Bronchial epithelial cell (primary cell): ENCODE measurements around a stretch of chr11.

GRCh38 chr11:27430789-27431473 is 41.7 kb downstream of the LGR4 start:
- RRBS, 2 experiments: no CpG with 5 or more reads among the region's 3 CpGs

DNA sequence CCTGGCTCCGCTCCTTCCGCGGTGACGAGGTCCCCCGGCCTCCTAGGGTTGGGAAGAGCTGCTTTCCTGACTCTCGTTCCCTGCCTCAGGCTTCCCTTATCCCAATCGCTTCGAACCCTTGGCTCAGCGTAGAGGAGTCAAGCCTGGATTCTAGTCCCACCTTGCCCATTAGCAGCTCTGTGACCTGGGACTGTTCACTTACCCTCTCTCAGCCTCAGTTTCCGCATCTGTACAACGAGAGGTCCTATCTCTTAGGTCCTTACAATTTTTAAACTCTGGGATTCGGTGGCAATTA is 312 bp upstream of the LIN7C start:
- RRBS, 2 experiments: no CpG with 5 or more reads among the region's 12 CpGs

DNA sequence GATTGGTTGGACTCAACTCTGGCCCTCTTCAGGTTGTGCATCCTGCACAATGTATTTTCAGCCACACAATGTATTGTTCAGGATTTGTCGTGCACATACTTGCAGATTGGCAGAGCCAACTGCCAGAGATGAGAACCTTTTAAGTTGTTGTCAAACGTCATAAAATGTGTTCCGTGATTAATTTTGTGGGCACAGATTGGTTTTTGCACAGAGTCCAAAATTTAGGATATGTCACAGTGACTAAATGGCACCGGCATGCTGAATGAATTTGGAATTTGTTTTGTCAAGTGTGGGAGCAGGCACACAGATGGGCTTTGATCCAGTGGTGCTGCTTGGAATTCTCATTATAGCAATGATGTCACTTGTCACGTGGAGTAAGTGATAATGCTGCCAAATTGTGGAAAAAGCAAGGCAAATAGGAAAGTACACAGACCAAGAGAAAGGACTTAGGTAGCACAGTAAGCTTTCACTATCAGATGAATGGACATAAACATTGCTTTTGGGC is 7.9 kb upstream of the LIN7C start:
- RRBS, 2 experiments: no CpG with 5 or more reads among the region's 5 CpGs

- RRBS, 2 experiments: no CpG with 5 or more reads among the region's 3 CpGs
These were observed 65.5 kb downstream of the BDNF start for GRCh38 chr11:27634767-27635227.

GRCh38 chr11:27673864-27674368 is 26.3 kb downstream of the BDNF start:
- RRBS, 2 experiments: no CpG with 5 or more reads among the region's 4 CpGs

DNA sequence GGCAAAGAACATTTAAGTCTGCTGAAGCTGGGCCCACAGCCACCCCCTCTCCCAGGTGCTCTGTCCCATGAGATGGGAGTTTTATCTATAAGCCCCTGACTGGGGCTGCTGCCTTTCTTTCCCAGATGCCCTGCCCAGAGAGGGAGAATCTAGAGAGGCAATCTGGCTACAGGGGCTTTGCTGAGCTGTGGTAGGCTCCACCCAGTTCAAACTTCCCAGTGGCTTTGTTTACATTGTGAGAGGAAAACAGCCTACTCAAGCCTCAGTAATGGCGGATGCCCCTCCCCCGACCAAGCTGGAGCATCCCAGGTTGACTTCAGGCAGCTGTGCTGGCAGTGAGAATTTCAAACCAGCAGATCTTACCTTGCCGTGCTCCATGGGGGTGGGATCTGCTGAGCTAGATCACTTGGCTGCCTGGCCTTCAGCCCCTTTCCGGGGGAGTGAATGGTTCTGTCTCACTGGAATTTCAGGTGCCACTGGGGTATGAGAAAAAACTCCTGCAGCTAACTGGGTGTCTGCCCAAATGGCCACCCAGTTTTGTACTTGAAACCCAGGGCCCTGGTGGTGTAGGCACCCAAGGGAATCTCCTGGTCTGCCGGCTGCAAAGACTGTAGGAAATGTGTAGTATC is 12.2 kb downstream of the BDNF start:
- RRBS, 2 experiments: no CpG with 5 or more reads among the region's 5 CpGs

DNA sequence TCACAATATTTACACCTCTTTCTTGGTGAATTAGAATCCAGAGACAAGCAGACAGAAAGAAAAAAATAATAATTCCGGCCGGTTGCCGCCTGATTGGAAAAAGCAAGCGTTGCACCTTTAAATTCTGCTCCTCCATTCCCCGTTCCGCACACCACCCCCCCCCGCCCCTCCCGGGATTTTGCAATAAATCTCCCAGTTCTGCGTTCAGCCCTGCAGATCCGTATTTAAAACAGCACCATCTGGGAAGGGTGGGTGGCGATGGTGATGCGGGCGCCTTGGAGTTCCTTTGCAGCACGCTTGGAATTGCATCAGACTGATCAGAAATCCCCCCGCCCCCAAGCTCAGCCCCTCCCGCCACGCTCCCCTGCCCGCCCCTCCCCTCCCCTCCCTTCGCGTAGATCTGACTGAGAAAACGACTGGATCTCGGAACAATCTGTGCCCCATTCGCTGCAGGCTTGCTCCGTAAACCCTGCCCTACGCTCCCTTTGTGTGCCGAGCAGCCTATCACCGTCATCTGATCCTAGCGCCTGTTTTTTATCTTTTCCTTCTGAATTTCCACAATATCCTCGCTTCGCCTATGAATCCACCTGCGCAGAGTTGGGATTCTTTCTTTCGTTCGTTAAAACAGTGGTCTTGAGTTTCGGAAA is 18.1 kb upstream of the BDNF start:
- RRBS, 2 experiments: 0% methylated on average over 3 of the region's 34 CpGs

DNA sequence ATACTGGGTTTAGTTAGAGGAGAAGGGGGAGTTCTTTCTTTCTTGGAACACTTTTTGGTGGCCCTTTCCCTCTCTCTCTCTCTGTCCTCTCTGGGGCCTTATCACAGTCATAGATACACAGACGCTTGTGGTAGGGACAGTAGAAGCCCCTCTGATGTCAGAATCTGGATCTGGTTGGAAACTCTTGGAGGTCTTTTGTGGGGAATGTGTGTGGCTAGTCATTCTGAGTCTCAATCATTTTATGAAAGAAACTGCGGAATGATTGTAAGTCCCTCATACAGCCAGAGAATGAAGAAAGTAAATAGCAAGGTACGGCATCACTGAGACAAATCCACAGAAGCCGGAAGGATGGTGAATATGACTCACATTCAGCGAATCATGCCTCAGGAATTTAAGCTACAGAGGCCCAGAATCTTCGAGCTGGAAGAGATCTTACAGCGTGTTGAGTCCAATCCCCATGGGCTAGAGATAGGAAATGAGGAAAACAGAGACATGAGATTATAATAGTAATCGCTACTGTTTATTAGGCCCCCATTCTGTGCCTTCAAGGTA is 173.3 kb downstream of the KIF18A start:
- RRBS, 2 experiments: no CpG with 5 or more reads among the region's 8 CpGs

DNA sequence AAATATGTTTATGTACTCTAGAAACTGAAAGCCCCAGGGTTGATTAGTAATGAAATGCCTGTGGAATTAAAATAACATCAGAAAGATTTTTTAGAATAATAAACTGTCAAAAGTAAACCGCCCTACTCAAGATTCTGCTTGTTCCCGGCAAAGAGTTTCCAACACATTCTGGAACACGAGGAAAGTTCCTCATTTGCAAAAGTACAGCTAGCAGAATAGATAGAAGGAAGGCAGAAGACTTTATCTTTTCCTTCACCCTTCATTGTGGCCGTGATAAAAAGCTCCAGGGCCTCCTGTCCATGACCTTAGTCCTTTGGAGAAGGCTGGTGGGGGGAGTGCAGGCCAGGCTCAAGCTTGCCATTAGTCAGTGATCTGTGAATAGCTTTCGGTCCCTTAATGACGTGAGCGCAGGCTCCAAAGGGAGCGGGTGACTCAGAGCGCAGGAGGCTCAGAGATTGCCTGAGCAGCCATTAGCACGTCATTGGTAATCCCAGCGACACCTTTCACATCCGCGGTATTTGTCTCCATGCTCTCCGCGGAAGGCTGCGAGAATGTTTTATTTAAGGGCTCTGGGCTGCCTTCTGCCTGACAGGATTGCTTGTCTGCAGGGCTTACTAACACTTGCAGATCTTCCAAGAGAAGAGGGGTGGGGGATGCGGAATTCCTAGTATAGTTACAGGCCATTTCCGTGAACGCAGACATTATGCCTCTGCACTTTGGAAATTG is 458.4 kb downstream of the METTL15 start:
- RRBS, 2 experiments: no CpG with 5 or more reads among the region's 19 CpGs

DNA sequence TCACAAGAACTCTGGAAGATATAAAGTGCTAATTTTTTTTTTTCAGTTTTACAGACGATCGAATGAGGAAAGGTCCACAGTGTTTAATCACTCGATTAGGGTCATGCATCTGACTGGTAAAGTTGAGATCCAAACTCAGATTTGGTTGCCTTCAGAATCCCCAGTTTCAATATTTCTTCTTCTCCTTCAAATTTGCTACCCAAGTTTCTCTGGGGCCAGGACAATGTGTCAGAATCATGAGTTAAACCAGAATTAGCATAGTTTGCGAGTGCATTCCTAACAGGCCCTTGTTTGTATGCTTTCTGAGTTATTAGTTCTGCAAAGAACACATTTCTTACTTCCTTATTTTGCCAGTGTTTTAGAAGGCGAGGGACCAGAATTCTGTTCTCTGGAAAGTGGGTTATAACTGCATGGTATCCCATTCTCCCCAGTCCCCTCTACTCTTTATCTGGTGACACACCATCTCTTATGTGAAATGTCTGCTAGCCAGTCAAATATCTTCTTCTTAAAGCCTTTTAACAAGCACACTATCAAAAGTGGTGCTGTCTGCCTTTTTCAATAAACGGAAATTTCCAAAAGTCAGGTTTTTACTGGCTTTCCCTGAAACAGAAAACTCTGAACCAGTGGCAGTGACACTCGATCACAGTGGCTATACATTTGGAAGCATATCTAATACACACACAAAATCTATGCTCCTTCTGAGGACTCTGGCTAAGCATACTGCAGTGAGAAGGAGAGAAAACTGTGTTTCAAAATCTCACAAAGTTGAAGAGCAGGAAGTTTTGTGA is 112.1 kb downstream of the ARL14EP start:
- RRBS, 2 experiments: no CpG with 5 or more reads among the region's 7 CpGs

DNA sequence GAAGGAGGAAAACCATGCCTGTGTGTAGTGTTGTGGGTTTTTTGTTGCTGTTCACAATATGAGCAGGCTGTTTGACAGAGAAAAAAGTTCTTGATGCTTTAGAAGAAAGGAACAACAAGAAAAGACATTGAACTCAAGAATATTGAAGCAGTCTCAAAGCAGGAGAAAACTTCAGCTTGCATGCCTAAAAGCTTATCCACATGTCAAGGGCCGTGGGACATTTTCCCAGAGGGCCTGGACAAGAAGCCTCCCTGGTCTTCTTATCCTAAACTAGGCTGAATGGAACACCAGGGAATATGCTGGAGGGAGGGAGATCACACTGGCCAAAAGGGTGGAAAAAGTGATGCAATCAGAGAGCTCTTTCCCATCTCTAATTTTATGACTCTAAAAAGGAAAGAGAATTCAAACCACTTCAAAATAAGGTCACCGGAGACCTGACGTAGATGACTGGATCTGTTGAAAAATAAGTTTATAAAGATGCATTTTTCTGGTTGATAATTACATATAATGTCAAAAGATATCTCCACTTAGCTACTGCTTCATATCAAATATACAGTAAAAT is 107.2 kb downstream of the MPPED2 start:
- RRBS, 2 experiments: no CpG with 5 or more reads among the region's 3 CpGs

DNA sequence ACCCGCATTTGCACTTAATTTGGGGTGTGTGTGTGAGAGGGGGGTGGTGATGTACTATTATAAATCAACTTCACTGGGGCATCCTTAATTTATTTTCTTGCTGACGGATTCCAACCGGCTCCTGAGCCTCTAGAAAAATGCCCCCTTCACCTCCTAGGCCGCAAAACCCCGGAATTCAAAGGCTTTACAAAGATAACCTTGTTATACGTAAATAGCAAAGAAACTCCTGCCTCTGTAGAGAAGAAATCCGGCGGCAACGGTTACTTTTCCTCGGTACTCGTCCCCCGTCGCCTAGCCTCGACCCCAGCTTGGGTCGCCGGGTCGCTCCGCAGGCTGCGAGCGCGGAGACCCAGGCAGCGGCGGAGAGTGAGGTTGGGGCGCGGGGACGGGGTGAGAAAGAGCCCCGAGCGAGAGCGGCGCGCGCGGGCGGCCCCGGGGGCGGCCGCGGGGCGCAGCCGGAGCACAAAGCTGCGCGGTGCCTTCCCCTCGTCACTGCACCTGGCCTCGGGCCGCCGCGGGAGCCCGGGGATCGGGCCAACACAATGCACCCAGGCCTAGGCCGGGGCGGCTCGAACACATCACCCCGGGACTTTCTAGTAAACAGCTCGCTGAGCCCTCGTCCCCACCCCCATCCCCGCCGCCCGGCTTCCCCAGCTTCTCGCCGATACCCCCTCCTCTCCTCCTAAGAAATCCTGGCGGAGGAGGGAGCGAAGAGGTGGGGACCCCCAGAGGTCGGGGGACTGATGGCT is 1.0 kb downstream of the MPPED2 start:
- RRBS, 2 experiments: 2% methylated on average over 29 to 33 of the region's 63 CpGs

DNA sequence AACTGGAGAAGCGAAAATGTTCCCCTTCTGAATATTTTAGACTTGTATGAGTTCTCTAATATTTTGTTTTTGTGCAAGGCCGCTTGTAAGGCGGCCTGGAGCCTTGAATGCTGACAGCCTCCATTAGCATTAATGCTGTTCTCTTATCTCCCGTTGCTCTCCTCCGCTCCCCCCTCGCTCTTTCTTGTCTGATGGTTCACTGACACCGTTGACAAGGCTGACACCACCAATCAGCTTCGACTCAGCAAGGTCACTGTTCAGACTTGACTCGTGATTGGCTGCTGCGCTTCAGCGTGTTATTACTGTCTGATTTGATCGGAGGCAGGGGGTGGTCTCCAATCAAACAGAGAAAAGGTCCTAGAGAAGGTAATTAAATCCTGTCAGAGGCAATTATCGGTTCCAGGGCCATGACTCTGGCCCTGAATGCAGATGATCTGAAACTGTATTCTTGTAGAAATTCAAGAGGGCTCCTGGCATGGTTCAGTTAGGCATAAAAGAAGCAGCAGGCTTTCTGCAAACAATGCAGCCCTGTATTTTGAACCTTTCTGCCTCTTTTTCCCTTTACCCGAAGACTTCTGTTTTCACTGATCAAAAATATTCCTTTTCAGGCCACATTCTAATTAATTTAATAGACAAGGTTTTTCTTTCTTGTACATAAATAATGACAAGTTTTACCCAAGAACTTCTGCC is 49.3 kb upstream of the MPPED2 start:
- RRBS, 2 experiments: no CpG with 5 or more reads among the region's 14 CpGs

GRCh38 chr11:30984260-30984925 is 385.1 kb downstream of the DCDC1 start:
- RRBS, 2 experiments: no CpG with 5 or more reads among the region's 6 CpGs

DNA sequence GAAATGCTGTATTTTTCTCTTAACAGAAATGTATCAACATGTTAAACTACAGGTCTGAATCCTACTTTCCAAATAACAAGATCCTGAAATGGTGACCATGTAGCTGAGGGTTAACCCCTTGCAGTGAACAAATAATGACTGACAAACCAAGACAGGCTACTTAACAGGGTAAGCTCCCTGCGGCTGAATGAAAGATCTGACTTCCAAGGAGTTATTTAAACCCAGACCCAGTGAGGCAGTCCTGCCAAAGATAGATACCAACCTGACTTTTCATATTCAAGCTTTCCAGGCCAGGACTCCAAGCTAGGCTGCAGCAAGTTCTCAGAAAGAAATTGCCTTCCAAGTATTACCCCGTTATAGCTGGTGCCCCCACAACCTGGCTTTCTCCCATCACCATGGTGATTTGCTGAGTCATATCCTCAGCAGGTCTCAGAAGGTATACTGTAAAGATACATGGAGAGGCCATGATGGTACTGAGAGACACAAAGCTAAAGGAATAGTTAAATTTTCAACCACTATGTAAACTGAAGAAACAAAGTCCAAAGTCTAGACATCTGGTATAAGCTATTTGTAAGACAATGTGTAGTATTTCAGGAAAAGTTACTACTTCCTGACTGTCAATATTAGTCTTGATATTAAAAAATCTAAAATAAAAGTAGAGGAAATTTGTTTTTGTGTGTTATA is 377.2 kb downstream of the DCDC1 start:
- RRBS, 2 experiments: no CpG with 5 or more reads among the region's 2 CpGs

DNA sequence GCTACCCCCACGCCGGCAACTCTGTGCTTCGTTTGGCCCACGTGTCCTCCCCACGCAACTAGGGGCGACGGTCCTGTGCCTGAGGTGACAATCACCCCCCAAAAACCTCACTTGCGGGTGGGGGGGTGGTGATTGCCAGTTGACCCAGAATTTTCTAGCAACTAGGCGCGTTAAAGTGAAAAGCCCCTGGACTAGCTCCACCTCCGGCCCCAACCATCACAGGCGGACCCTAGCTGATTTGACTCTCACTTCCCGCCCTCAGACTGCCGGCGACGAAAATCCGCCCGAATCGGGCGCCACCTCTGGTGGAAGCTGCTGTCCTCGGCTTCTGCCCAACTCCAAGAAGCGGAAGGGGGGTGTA is 12.6 kb downstream of the PAX6 start:
- RRBS, 2 experiments: 8 to 11% methylated on average over 4 of the region's 22 CpGs

- RRBS, 2 experiments: no CpG with 5 or more reads among the region's 4 CpGs
These were observed 134.7 kb upstream of the RCN1 start for GRCh38 chr11:31956129-31956563.

DNA sequence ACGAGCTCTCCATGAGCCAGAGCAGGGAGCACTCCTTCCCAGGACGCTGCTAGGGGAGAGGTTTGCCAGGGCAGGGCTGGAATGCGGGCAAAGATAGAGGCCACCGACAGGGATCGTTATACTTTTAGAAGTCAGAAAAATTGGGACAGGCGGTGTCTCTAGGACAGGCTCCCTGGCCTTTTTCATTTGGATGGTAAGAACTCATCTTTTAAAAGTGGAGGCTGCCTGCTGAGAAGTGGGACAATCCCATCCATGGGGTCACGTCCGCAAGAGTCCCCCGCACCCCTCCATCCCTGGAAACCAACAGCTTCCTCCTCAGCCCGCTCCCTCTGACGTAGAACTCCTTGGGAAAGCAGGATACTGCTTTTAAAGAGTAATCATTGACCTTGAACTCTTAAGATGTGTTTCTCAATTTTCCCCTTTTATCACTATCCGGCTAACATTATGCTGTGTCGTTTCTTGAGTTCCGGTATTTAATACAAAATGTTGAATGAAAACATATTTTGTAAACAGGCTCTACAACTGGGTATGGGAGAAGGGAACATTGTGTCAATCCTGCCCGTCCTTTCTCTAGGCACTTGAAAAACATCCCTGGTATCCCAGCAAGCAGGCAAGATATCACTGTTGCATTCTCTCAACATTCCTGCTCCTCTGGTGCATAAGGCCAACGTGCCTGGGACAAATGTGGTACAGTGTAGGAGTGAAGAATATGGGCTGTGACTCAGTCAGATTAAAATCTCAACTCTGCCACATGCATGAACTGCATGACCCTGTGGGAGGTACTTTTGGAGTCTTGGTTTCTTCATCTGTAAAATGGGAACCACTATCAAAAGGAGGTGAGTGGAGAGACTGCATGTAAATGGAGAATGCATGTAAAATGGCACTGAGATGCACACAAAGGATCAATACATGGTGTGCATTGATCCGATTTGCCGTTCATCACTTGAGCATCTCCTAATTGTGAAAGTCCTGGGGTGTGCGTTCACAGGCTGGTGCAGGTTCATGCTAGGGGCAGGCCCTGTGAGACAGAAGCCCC is 52.9 kb downstream of the WT1 start:
- RRBS, 2 experiments: no CpG with 5 or more reads among the region's 19 CpGs

GRCh38 chr11:32386779-32387206 is 48.5 kb downstream of the WT1 start:
- RRBS, 2 experiments: no CpG with 5 or more reads among the region's 8 CpGs

- RRBS, 2 experiments: no CpG with 5 or more reads among the region's 12 CpGs
These were observed 5.5 kb downstream of the WT1 start for GRCh38 chr11:32429765-32430286.